Subcutaneous preadipocyte (primary cell): ENCODE results near the gene PLCD4.

DNA sequence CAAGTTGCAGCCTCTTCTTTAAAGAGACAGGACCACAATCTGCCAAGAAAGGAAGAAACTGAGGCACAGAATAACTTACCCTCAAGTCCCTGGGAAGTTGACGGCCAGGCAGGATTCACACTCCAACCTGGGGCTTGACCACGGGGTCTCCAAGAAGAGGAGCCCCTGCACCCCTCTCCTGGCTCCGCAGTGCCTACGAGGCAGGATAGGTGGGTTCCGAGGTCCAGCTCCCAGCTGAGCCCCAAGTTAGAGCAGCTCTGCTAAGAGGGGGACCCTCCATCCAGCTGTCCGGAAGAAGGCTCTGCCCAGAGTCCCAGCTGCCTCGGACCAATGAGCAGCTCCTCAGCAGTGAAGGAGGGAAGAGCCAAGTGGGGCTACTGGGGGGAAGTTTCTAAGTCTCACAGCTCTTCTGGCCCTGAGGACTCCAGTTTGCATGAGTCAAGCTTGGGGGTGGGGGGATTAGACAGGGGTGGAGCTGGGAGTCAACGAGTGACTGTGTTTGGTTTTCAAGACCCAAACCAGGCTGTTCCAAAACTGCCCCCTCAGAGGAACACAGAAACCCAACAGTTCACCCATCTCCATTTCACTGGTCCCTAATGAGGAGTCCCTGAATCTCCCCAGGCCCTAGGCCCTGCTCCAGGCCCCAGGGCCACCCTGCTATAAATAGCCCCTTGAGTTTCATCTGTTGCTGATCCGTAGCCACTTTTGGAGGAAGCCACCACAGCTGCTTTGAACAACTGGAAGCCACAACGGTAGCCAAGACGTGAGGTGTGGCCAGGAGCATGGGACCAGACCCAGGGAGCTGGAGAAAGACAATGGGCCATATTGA is 101.0 kb downstream of the TNS1 start:
- CAGE, long polyA plus RNA, result no peak

DNA sequence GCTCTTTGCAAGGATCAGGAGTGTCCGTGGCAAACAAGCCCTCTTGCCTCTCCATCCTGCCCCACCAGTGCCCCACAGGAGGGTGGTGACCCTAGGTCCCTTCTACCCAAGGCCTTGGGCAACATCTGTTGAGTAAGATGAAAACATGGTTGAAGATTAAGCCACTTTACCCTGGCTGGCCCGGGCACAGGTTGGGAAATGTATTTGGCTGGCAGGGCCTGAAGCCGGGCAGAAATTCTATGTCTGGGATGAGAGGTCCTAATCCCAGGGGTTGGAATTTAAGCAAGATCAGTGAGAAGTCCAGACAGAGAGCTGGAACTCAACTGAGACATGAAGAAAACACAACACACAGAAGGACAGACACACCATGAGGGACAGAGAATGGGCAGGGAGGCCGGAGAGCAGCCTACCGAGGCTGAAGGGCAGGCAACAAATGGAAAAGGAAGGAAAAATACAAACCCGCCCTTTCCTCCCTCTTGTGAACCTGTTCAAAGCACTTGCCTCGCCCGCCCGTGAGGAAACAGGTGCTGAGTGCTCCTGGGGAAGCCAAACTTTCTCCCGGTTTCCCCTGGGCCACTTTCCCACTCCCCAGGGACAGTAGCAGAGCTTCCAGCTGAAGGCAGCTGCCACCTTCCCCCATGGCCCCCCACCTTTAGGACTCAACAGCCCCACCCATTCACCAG is 86.1 kb downstream of the TNS1 start:
- CAGE, long polyA plus RNA, result no peak

GRCh38 chr2:217953348-217953652 is 49.5 kb downstream of the TNS1 start:
- CAGE, long polyA plus RNA, result no peak

- CAGE, long polyA plus RNA, result no peak
These were observed 19.4 kb downstream of the TNS1 start for GRCh38 chr2:217983333-217983942.

- CAGE, long polyA plus RNA, result no peak
These were observed 10.6 kb downstream of the CXCR1 start for GRCh38 chr2:218156069-218156626.

GRCh38 chr2:218246431-218246738 is 14.4 kb upstream of the GPBAR1 start:
- CAGE, long polyA plus RNA, result no peak

DNA sequence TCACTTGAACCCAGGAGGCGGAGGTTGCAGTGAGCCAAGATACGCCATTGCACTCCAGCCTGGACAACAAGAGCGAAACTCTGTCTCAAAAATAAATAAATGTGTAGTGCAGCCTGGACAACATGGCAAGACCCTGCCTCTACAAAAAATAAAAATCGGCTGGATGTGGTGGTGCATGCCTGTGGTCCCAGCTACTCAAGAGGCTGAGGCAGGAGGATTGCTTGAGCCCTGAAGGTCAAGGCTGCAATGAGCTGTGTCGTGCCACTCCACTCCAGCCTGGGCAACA is 4.3 kb upstream of the GPBAR1 start:
- CAGE, long polyA plus RNA, result no peak

DNA sequence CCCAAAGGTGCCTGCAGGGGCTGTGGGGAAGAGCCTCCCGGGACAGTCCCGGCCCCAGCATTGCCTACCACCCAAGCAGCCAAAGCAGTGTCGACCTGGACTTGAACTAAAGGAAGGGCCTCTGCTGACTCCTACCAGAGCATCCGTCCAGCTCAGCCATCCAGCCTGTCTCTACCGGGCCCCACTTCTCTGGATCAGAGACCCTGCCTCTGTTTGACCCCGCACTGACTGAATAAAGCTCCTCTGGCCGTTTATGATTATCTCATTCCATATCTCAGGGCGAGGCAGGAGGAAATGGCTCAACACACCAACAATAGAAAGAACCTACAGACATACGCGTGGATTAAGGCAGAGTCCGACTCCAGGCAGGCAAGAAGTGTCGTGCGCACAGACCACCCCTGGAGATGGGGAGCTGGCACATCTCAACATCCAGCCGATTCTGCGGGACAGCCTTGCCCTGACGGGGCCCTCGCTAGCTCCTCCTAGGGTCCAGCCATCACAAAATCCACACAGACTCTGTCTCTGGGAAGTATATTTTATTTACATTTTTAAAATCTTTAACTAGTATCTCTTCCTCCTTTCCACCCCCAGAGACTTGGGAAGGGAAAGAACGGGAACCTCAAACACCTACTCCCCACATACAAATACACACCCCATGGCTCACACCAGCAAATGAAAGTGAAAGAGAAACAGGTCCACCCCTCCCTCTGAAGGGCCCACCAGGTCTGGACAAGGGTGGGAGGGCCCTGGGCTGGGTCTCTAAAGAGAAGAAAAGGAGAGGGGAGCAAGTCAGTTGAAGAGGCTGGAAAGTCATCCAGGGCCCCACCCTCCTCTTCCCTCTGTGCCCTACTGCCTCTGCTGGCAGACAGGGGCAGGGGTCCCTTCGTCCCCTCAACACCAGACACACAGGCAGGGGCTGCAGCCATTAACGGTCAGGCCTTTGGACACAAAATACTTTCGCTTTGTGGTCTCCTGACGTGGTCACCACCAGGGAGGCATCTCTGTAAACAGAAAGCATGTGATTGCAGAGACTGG is 3.1 kb downstream of the GPBAR1 start:
- CAGE, long polyA plus RNA, result no peak

DNA sequence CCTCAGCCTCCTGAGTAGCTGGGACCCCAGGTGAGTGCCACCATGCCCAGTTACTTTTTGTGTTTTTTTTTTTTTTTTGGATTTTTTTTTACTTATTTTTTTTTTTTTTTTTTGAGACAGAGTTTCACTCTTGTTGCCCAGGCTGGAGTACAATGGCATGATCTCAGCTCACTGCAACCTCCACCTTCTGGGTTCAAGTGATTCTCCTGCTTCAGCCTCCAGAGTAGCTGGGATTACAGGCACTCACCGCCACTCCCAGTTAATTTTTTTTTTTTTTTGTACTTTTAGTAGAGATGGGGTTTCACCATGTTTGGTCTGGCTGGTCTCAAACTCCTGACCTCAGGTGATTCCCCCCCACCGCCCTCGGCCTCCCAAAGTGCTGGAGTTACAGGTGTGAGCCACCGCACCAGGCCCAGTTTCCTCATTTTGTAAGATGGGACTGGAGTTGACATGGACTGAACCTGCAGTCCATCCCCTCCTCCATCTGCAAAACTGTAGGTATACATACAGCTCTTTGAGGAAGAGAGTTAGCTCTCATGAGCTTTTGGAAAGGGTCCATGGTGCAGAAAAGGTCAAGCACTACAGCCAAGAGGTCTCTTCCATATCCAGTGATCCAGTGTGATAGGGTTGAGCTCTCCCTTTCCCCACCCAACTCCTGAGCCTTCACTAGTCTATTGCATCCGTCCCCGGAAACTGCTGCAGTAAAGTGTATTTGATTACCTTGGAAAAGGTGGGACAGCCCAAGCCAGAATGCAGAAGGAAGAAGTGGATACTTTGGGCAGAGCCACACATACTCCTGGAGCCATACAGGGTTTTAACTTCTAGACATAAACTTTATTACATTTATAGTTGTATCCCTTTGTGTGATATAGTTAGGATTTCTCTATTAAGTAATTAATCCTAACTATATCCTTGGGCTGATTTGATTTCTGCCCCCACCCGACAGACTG is 3.3 kb downstream of the PNKD start:
- CAGE, long polyA plus RNA, result no peak

DNA sequence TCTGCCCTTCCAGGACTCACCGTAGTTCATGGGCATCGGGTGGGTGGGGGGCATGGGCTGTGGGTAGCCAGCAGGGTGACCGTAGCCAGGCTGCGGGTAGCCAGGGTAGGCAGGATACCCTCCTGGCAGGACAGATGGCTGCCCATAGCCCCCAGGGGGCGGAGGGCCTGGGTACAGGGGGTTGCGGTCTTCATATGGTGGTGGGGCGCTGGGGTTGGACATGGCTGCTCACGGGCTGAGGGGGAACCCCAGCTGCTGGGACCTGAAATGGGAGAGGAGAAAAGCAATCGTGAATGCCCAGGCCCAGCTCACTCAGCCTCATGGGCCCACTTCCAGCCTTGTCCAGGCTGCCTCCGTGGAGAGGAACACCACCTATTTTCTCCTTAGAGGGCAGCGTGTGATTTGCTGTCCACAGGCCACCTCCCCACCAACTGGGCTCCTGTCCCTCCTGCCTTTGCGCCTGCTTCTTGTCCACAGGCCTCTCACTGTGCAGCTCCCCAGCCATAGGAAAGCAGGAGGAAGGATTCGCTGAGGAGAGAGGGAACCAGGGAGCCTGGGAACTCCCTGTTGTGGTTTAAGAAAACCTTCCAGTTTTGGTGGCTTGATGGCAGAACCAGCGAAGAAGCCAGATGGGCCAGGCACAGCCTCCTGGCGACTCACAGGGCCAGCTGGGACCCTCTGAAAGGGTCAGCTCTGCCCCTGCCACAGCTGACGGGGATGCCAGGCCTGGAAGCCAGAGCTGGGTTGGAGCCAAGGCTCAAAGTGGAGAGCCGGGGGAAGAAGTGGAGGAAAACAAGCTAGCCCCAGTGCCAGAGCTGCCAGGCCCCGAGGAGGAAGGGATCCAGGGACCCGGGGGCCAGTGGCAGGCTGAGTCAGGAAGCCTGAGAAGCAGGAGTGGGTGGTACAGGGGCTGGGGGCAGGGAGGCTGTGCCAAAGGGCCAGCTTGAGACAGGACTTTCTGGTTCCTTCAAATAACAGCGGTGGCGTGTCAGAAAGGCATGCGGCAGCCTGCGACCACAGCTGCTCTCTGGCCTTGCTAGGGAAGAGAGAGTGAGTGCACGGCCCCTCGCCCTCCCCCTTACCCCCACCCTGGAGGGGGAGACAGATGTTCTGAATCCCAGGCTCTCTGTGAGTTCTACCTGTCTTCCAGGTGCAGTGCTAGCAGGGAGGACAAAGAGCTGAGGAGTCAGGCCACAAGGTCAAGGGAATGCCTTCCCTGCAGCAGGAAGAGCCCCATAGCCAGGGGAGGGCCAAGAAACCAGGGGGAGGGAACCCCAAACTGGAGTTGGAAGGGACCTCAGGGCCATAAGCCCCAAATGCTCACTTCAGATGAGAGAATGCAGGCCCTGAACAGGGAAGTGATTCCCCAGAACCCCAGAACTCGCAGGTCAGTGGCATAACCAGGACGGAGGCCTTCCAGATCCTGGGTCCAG is 9.9 kb downstream of the TMBIM1 start:
- CAGE, long polyA plus RNA, result no peak

DNA sequence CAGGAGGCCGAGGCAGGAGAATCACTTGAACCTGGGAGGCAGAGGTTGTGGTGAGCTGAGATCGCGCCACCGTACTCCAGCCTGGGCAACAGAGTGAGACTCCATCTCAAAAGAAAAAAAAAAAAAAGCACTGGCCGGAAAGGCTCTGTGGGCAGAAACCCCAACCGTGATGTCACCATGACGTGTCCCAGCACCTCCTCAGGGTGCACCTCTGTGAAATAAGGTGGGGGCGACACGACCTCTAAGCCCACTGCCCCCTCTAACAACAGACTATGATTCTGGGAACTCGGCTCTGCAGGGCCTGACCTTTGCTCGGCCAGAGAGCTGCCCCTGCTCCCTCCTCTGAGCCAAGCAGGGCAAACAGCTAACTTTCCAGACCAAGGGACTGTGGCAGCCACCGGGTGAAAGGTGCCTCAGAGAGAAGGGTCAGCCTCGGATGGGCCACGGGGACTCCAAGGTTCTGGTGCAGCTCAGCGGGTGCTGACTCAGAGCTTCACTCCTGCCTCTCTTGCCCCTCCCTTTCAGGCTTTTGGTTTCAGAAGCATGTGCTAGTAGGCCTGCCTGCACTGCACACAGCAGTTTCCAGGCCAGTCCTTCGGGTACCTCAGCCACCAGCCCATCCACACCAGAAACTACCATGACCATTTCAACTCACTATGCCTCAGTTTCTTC is 8.1 kb downstream of the TMBIM1 start:
- CAGE, long polyA plus RNA, result no peak

GRCh38 chr2:218285220-218285895 is 6.9 kb downstream of the TMBIM1 start:
- CAGE, long polyA plus RNA, result no peak

GRCh38 chr2:218290802-218291580 is 1.3 kb downstream of the TMBIM1 start:
- CAGE, long polyA plus RNA, result no peak

- CAGE, long polyA plus RNA, result no peak
These were observed 20.0 kb upstream of the TMBIM1 start for GRCh38 chr2:218312290-218312699.

GRCh38 chr2:218345731-218346341 is 10.8 kb upstream of the CATIP start:
- CAGE, long polyA plus RNA, result no peak

GRCh38 chr2:218387193-218388338 is 5.5 kb downstream of the SLC11A1 start:
- CAGE, long polyA plus RNA, result no peak

GRCh38 chr2:218397211-218397712 is 2.4 kb upstream of the CTDSP1 start:
- CAGE, long polyA plus RNA, result no peak

GRCh38 chr2:218400181-218400827 is 636 bp downstream of the CTDSP1 start:
- CAGE, long polyA plus RNA, result no peak

DNA sequence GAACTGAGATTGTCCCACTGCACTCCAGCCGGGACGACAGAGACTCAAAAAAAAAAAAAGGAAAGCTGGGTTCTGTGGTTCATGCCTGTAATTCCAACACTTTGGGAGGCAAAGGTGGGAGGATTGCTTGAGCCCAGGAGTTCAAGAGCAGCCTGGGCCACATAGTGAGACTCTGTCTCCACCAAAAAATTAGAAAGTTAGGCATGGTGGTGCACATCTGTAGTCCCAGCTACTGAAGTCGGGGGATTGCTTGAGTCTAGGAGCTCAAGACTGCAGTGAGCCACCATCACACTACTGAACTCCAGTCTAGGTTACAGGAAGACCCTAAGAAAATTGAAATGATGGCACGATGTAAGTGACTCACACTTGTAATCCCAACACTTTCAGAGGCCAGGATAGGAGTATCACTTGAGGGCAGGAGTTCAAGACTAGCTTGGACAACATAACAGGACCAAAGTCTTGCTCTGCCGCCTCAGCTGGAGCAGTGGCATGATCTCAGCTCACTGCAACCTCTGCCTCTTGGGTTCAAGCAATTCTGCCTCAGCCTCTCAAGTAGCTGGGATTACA is 9.2 kb upstream of the PLCD4 start:
- CAGE, long polyA plus RNA, result no peak

DNA sequence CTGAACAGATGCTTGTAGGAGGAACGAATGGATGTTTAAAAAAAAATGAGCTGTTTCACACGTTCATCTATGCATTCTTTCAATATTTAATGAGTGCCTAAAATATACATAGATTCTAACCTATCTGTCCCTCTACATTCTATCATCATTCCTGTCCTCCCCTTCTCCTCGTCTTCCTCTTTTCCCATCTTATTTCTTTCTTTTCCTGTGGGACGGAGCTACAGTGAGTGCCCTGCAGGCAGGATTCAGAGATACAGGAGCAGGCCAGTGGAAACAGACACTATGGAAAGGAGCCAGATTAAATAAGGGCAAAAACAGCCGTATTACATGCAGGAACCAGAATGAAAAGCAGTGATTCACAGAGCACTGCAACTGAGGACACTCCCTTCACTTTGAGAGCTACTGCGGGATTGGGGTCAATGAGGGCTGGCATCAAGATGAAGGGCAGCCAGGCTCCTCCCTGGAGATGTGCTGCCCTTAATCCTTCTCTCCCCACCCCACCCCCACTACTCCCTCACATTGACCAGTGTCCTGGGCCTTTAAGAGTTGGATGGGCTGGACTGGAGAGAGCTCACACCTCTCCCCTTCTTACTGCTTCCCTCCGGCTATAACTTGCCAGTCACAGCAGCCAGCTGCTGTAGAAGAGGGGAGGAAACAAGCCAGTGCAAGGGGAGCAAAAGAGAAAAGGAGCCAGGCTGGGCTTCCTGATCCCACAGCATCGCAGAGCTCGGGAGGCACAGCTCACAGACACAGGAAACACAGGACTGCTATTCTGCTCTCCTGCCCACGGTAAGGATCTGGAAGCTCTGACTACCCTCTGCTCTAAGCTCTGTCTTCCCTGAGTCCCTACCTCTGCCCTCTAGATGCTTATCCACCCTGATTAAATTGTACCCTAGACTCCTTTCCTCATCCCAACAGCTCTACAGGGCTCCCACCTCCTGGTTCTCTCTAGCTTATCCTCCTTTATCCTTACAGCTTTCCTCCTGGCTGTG is at the start of gene PLCD4:
Gene PLCD4 (plus strand): TSS at position 618 of the 992 bp plus-strand sequence.
- CAGE, long polyA plus RNA, result no peak